Tibial nerve (tissue), 3 donors: ENCODE measurements around the gene GARIN6.

GRCh38 chr12:95962011-95962609, 19.0 kb downstream of the AMDHD1 start:
- PRO-cap, result no peak
- RAMPAGE, long total RNA, 3 experiments, result no peak in any of the 3 experiments

GRCh38 chr12:96104401-96104933, 69.1 kb upstream of the LTA4H start:
- PRO-cap, result no peak
- RAMPAGE, long total RNA, 3 experiments, result no peak in any of the 3 experiments

- PRO-cap, result no peak
- RAMPAGE, long total RNA, 3 experiments, result no peak in any of the 3 experiments
Measured at GRCh38 chr12:96254718-96255783, 60.9 kb downstream of the ELK3 start.

- PRO-cap, result no peak
- RAMPAGE, long total RNA, 3 experiments, result no peak in any of the 3 experiments
Measured at GRCh38 chr12:96352380-96352988, 47.8 kb downstream of the CDK17 start.

- PRO-cap, result unidirectional peak, plus-strand start at chr12:96399006
- RAMPAGE, long total RNA, 3 experiments, result no peak in any of the 3 experiments
Measured at GRCh38 chr12:96398852-96399127, 1.4 kb downstream of the CDK17 start.

- PRO-cap, result no peak
- RAMPAGE, long total RNA, 3 experiments, result no peak in any of the 3 experiments
Measured at GRCh38 chr12:96434161-96434603, 33.9 kb upstream of the CDK17 start.

GRCh38 chr12:98402119-98402536, 113.3 kb upstream of the TMPO start:
- PRO-cap, result no peak
- RAMPAGE, long total RNA, 3 experiments, result no peak in any of the 3 experiments

GRCh38 chr12:98499752-98500470, 15.5 kb upstream of the TMPO start:
- PRO-cap, result no peak
- RAMPAGE, long total RNA, 3 experiments, result no peak in any of the 3 experiments

DNA sequence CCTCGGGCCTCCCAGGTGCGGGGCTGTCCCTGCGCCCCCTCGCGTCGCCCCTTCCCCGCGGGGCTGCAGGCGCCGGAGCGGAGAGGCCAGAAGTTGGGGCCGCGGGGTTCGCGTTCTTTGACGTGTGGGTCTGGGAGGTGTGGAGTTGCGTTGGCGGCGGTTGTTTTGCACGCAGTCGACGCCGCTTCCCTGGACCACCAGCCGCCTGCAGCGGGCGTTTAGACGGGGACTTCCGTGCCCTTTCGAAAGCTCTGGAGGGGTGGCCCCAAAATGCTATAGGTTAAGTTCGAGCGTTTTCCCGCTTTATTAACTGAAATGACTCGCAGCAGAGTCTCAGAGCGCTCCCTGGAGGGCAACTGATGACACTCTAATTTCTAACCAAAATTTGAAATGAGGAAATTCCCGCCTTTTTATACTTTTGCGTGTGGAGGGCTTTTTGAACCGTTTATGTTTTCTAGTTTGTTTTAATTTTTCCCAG, 888 bp downstream of the TMPO start:
- PRO-cap, result unidirectional peak, minus-strand start at position 207 of the sequence; unidirectional peak, minus-strand start at position 347 of the sequence
- RAMPAGE, long total RNA, 3 experiments, result no peak in any of the 3 experiments

DNA sequence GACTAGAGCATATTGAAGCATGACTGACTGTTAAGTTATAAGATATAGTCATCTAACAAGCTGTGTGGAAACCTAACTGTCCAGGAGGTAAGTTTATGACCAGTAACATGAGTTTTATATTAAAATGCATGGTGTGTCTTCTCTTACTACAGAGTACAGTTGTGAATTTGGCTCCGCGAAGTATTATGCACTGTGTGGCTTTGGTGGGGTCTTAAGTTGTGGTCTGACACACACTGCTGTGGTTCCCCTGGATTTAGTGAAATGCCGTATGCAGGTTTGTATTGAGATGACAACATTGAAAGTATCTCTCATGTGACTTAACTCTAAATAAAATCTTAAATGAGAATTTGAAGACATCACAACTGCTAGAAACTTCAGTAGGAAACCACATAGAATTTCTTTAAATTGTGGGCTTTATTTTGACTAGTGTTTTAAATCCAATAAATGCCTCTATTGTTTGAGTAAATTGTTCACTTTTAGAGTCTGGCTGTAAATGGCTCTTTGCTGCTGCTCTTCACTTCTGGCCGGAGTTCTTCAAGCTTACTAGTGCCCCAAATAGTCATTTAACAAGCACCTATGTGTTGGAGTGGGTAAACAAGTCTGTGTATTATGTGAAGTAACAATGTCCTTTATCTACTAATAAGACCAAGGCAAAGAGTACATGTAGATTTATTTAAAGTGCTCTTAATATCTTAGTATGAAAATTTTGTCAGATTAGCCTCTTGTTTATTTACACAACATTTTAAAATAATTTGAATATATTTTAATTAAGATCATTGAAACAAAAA, 2.3 kb downstream of the SLC25A3 start:
- PRO-cap, result no peak
- RAMPAGE, long total RNA, 3 experiments, result no peak in any of the 3 experiments

GRCh38 chr12:98646332-98646746, 1.2 kb downstream of the APAF1 start:
- PRO-cap, result no peak
- RAMPAGE, long total RNA, 3 experiments, result no peak in any of the 3 experiments

DNA sequence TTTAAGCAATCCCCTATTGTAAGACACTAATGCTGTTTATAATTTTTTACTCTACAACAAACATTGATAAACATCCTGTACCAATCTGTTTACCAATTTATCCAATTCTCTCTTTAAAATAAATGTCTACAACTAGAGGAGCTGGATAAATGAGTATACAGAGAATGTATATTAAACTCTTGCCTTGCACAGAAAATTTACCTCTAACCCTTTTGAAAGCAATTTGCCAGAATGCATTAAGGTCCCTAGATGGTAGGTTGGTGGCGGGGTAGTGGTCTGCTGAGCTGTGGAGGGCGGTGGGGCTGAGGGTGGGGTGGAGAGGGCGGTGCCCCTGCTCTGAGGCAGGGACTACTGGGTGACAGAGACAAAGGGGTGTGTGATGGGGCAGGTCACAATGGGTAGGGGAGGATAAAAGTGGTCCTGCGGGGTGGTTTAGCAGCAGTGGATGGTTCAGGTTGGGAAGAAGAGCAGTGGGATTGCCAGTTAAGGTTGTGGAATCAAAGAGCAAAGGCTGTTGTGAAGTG, at the start of gene GARIN6:
Gene GARIN6, plus strand, starts transcription at position 438 of the 524 bp plus-strand sequence.
- PRO-cap, result no peak
- RAMPAGE, long total RNA, 3 experiments, result no peak in any of the 3 experiments

GRCh38 chr12:99911068-99911357, 73.7 kb downstream of the ANKS1B start:
- PRO-cap, result no peak
- RAMPAGE, long total RNA, 3 experiments, result no peak in any of the 3 experiments

- PRO-cap, result no peak
- RAMPAGE, long total RNA, 3 experiments, result no peak in any of the 3 experiments
Measured at GRCh38 chr12:100197753-100198207, 2.8 kb upstream of the ACTR6 start.

GRCh38 chr12:100268053-100268554, 1.1 kb downstream of the SCYL2 start:
- PRO-cap, result no peak
- RAMPAGE, long total RNA, 3 experiments, result no peak in any of the 3 experiments

- PRO-cap, result bidirectional peak, plus-strand start at chr12:100574501, minus-strand start at chr12:100574437
- RAMPAGE, long total RNA, 3 experiments, result no peak in any of the 3 experiments
Measured at GRCh38 chr12:100574262-100574884, 889 bp downstream of the GAS2L3 start.

- PRO-cap, result no peak
- RAMPAGE, long total RNA, 3 experiments, result no peak in any of the 3 experiments
Measured at GRCh38 chr12:101052086-101052665, 157.9 kb downstream of the SLC5A8 start.

- PRO-cap, result no peak
- RAMPAGE, long total RNA, 3 experiments, result no peak in any of the 3 experiments
Measured at GRCh38 chr12:101229678-101230174, 19.7 kb upstream of the SLC5A8 start.

GRCh38 chr12:101599791-101600465, 5.2 kb downstream of the MYBPC1 start:
- PRO-cap, result no peak
- RAMPAGE, long total RNA, 3 experiments, result no peak in any of the 3 experiments

DNA sequence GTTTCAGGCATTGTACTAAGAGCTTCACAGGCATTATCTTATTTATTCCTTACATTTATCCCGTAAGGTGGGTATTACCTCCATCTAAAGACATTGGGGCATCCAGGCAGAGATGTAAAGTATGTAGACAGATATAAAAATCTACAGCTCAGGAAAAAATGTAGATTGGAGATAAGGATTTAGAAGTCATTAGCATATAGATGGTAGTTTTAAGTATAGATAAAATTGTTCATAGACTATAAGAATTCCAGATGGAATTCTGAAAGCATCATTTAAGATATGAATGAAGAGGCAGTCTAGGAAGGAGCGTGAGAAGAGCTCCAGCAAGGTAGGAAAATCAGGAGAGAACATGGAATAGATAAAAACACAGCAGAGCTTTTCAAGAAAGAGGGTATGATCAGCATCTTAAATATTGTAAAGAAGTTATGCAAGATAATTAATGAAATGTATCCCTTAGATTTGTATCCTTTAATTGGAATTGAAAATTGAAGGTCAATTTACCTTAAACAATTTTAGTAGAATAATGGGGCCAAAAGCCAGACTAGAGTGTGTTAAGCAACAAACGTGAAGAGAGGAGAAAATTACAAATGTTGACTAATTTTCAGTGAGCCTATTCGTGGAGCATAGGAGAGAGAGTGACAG, 18.2 kb downstream of the CHPT1 start:
- PRO-cap, result no peak
- RAMPAGE, long total RNA, 3 experiments, result start-site peak on the plus strand in 1 of 3 experiments, centred at position 201 of the sequence, 24 reads per replicate